Sciatic nerve (tissue), 1 donor: ENCODE results near the genes CAMKK1, SMTNL2 and PELP1.

- PRO-cap: no peak
These were observed 971 bp upstream of the TRPV3 start for GRCh38 chr17:3558526-3559039.

- PRO-cap: no peak
These were observed 3.2 kb downstream of the TAX1BP3 start for GRCh38 chr17:3665090-3665665.

DNA sequence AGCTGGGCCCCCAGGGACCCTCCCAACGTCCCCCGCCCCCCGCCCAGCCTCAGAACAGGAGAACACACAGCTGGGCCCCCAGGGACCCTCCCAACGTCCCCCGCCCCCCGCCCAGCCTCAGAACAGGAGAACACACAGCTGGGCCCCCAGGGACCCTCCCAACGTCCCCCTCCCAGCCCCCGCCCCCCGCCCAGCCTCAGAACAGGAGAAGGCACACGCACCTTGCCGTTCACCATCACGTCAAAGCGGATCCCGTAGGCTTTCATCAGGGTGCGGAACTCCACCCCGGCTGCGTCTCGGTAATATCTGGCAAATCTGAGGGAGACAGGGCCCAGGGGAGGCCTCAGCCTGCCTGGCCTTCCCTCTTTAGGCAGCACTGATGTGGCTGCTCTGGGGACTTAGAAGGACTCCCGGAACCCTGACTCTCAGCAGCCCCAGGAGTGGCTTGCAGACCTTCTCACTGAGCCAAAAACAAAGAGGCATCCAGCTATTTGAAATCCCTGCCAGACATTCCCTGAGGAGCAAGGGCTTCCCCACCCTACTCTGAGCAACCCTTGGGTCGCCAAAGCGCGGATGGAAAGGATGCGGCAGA lies 8.1 kb downstream of the P2RX5 start:
- PRO-cap: no peak

- PRO-cap: unidirectional peak, minus-strand start at chr17:3740911
These were observed 17.0 kb downstream of the HASPIN start for GRCh38 chr17:3740731-3741009.

DNA sequence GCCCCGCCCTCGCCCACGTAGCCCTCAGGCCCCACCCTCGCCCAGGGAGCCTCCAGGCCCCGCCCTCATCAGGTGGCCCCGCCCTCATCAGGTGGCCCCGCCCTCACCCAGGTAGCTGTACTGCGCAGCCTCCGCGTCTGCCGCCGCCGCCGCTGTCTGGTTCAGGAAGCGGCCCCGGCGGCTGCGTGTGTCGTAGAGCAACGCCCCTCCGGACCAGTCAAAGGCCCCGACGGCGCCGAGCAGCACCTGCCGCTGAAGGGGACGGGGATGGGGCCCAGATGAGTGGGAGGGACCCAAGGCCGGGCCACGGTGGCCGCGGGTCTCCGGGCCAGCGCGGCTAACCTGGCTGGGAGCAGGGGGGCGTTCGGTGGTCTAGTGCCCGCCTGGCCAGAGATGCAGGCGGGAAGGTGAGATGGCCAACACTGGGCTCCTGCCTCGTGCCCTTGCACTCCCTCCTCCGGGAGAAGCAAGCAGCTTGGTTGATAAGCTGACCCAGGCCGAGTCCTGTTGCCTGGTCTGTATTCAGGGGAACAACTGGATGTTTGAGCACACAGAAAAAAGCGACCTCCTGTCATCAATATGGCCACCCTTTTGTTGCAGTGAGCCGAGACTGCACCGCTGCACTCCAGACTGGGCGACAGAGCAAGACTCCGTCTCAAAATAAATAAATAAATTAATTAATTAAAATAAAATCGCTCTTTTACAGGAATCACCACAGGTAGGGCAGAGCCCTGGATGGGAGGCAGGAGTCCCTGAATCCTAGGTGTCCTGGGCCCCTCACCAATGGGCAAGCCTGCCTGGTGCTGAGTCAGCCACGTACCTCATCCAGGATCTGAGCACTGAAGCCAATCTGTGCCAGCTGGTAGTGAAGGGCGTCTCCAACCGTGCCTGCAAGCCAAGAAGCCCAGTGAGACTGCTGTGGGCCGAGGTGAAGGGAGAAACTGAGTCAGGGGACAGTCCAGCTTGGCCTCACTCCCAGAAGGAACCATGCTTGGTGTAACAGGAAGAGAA lies 31.6 kb downstream of the HASPIN start:
- PRO-cap: unidirectional peak, plus-strand start at position 164 of the sequence; unidirectional peak, plus-strand start at position 220 of the sequence

- PRO-cap: bidirectional peak, plus-strand start at chr17:3893282, minus-strand start at chr17:3893055; unidirectional peak, plus-strand start at chr17:3893495
These were observed at the start of gene CAMKK1 for GRCh38 chr17:3892857-3893936. Gene CAMKK1, minus strand, starts transcription at chr17:3893053.

DNA sequence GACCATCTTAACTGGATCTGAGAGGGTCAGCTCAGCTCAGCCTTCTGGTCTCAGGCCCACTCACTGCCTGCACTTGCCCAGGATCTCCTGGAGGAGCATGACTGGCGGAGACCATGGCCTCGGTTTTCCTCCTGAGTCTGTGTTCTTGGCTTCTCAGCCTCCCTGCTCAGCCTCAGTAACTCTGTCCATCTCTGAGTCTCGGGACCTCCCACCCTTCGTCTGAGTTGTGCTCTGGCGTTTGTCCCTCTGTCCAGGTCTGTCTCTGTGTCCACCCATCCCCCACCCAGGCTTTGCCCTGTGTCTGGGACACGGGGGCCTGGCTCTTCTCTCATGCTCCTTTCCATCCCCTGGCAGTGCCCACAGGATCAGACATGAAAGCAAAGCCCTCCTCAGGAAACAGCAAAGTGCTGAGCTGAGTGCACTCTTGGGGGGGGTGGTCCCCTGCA lies 2.8 kb downstream of the P2RX1 start:
- PRO-cap: no peak

DNA sequence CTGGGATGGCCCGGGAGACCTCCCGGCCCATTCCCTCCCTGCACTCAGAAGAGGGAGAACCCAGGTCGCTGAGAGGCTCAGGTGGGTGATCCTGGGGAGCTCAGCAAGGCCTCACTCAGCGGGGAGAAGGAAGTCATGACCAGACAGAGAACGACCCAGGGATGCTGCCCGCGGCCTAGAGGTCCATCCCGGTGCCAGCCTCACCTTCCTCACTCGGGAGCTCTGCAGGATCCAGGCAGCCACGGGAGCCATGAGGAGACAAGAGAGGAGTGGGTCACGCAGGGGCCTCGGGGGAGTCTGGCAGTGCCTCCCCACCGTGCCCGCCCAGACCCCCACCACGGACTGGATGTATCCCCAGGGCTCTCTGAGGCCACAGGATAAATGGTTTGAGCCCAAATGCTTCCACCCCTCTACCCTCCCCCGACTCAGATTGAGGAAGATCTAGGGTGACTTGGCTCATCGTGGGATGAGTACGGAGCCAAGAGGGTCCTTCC lies 10.7 kb downstream of the ATP2A3 start:
- PRO-cap: no peak

DNA sequence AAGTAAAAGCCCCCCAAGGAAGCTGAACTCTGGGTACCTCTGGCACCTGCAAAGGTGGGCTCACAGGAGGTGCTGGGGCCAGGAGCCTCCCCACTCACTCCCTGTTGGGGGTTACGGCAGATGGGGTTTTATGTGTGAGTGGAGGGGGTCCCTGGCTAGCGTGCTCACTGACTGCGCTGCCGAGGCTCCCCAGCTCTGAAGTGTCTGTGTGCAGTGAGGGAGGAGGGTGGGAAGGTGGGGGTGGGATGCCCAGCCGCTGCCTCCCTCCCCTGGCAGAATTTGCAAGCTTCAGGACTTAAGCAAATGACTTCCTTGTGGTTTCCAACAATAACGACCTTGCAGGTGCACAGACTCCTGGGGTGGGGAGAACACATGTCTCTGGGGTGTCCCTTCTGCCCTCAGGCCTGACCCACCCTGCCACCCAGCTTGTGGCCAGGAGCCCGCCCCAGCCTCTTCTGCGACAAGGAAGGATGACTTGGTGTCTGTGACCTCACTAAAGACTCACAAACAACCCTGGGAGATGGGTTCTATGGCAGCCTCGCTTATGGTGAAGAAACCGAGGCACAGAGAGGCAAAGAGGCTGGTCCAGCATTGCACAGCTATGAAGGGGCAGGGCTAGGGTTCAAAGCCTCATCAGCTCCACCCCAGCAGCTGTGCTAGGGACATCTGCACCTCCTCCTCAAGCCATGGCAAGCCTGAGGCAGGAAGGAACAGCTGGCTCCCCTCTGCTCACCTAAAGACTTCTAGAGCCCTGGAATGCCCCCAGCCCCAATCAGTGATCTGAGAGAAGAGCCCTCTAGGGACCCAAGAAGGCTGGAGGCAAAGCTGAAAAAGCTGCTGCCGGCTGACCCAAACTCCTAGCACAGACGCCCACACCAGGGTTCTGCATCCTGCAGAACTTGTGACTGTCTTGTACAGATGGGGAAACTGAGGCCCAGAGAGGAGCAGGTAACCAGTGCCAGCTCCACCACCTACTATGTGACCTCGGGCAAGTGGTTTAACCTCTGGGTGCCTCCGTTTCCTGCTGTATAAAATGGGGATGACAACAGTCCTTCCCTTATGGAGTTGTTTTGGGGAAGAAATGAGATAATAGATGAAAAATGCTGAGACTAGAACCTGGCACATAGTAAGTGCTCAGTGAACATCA lies 2.6 kb downstream of the ATP2A3 start:
- PRO-cap: no peak

DNA sequence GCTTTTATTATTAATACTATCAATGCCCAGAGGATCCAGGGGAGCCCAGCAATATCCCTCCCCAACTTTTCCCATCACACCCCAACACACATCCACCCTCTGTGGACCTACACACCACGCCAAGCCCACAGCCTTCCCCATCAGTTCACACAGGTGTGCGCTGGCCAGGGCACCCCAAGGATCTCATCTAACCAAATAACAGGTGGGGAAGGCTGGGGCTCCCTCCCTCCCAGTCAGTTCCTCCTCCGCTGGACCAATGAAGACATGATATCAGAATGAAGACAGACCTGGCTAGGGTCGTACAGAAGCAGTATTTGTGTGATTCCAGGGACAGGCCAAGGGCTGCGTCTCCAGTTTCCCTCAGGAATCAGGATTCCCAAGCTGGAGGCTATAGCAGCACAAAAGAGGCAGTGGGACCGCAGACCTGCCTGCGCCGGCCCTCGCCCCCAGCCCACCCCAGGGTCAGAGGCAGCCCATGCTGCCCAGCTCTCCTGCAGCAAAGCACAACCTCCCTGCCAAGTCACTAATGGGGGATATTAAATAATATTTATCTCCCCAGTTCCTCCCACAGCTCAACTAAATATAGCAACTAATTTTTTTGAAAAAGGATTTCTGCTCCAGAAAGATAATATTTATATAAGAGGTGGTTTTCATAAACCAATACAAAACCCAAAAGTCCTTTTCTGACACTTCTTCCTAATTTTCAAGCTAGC lies 1.6 kb downstream of the ATP2A3 start:
- PRO-cap: no peak

DNA sequence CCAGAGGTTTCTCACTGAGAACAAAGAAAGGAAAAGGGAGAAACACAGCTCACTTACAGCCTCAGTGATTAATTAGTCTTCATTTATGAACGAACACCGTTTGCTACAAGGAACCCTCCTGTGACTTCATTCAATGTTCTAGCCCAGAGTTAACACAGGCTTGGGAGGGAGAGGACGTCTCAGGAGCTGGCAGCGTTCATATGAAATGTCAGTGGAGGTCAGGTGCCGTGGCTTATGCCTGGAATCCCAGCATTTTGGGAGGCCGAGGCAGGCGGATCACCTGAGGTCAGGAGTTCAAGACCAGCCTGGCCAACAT lies 16.5 kb upstream of the ATP2A3 start:
- PRO-cap: no peak

GRCh38 chr17:4055895-4056673 lies 86.7 kb downstream of the ZZEF1 start:
- PRO-cap: no peak

- PRO-cap: no peak
These were observed 44.2 kb downstream of the CYB5D2 start for GRCh38 chr17:4187040-4187658.

DNA sequence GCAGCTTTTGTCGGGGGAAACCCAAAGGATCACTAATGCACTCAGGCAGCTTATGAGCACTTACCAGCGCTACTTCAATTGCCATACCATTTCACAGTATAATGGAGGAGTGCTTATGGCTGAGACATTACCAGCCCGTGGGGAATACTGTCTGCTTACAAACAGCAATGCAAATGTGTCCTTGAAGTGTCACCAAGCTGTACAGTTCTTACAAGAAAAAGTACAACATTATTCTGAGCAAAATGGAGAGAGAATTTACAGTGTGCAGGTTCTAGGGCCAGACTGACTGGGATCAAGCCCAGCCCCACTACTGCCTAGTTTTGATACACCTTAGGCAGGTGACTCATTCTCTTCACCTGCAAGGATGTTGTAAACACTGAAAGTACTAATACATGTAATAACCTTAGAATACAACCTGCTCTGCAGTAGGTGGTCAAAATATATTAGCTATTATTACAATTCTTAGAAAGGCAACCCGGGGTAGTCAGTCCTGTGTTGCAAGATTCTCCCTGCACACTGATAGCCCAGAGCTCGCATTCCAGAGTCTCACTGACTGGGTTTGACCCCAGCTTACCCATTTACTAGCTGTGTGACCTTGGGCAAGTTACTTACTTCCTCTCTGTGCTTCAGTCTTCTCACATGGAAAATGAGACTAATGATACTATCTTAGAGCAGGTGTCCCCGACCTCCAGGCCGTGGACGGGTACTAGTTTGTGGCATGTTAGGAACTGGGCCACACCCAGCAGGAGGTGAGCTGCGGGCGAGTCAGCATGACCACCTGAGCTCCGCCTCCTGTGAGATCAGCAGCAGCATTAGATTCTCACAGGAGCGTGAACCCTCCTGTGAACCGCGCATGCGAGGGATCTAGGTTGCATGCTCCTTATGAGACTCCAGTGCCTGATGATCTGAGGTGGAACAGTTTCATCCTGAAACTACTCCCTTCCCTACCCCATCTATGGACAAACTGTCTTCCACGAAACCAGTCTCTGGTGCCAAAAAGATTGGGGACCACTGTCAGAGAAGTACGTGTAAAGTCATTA lies 16.0 kb downstream of the ANKFY1 start:
- PRO-cap: unidirectional peak, minus-strand start at position 284 of the sequence; unidirectional peak, minus-strand start at position 294 of the sequence

- PRO-cap: no peak
These were observed 23.8 kb downstream of the UBE2G1 start for GRCh38 chr17:4342539-4343268.

- PRO-cap: no peak
These were observed 537 bp upstream of the SMTNL2 start for GRCh38 chr17:4583679-4584305.

DNA sequence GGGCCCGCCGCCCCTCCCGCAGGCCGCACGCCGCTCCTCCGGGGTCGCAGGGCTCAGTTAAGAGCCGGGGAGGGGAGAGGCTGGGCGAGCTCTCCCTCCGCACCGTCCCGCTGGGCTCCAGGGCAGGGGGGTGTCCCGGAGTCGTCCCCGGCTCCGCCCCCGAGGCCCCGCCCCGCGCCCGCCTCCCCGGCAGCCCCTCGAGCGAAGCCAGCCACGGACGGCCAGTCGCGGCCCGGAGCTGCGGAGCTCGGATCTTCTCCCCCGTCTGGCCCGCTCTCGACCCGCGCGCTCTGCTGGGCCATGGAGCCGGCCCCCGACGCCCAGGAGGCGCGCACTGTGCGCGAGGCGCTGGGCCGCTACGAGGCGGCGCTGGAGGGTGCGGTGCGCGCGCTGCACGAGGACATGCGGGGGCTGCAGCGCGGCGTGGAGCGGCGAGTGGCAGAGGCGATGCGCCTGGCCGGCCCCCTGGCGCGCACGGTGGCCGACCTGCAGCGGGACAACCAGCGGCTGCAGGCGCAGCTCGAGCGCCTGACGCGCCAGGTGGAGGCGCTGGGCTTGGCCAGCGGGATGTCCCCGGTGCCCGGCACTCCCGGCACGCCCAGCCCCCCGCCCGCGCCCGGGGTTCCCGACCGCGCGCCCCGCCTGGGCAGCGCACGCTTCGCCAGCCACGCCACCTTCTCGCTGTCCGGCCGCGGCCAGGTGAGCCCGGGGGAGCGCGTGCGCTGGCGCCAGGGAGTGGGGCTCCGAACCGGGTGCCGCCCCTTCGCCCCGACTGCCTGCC lies at the start of gene SMTNL2:
Gene SMTNL2, plus strand, starts transcription at position 224 of the 781 bp plus-strand sequence.
- PRO-cap: bidirectional peak, plus-strand start at position 224 of the sequence, minus-strand start at position 112 of the sequence

GRCh38 chr17:4600408-4601159 lies 16.3 kb downstream of the SMTNL2 start:
- PRO-cap: no peak

DNA sequence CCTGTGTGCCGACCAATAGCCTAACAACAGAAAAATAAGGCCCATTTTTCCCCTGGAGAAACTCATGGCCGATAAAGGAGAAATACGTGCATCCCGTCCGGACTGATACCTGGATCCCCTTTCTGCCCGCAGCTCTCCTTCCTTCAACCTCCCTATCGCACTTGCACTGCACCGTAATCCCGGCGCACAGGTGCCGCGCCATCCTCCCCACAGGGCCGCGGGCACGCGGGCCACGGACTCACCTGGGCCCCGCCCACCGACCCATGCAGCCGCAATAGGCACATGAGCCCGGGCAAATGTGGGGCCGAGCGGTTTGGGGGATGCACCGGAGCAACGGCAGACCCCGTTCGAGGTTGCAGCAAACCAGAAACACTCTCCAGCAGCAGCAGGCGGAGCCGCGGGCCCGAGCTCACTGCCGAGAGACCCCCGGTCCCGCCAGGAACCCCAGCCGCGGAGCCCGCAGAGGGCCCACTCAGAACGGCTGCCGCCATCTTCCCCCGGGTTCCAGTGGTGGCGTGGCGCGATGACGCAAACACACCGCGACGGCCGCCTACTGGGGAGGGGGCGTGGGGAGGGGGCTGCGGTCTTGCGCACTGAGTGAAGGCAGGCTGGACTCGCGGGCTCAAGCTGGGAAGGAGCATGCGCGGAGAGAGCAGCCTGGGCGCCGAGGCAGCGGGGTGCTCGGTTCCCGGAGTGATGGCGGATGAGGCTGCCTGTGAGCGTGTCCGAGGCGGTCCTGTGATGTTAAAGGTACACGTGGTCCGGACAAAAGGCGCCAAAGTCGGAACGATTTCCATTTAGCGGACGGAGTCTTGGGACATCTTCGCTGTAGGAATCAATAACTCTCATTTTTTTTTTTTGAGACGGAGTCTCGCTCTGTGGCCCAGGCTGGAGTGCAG lies at the start of gene PELP1:
Gene PELP1, minus strand, starts transcription at position 517 of the 899 bp plus-strand sequence.
- PRO-cap: bidirectional peak, plus-strand start at position 640 of the sequence, minus-strand start at position 509 of the sequence

GRCh38 chr17:4759774-4760238 lies 11.9 kb upstream of the TM4SF5 start:
- PRO-cap: no peak